Testis (tissue), 5 donors: ENCODE measurements around a stretch of chr1.

DNA sequence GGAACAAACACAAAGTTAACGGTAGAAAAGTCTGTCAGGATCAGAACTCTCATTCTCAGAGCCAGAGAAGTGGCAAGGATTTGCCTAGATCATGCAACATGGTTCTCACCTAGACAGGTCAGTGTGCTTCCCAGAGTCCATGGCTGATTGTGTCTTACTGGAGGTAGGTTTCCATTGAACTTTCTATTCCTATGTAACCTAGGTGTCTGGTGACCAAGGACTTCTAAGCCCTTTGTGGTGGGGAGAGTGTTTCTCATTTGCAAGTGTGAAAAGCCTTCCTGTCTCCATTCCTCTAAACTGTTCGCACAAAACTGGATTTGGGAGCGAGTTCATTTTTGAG lies 1.0 kb downstream of the NUDC start:
- PRO-cap, 3 experiments: no peak in any of the 3 experiments
- RAMPAGE, long total RNA, 2 experiments: no peak in any of the 2 experiments
- RRBS: no CpG with 5 or more reads among the region's 3 CpGs

GRCh38 chr1:26994029-26994668 lies 657 bp downstream of the TRNP1 start:
- PRO-cap, 3 experiments: peak in 1 of 3 experiments; most common plus-strand start chr1:26994107 (in 1); most common minus-strand start chr1:26994067 (in 1)
- RAMPAGE, long total RNA, 2 experiments: no peak in any of the 2 experiments
- RRBS: 1% methylated on average over 35 of the region's 90 CpGs

- PRO-cap, 3 experiments: no peak in any of the 3 experiments
- RAMPAGE, long total RNA, 2 experiments: no peak in any of the 2 experiments
- RRBS: no CpG with 5 or more reads among the region's 13 CpGs
Measured at GRCh38 chr1:26999456-27000633, 6.4 kb downstream of the TRNP1 start.

- PRO-cap, 3 experiments: no peak in any of the 3 experiments
- RAMPAGE, long total RNA, 2 experiments: no peak in any of the 2 experiments
- RRBS: no CpG with 5 or more reads among the region's 16 CpGs
Measured at GRCh38 chr1:27044690-27045259, 32.1 kb upstream of the TENT5B start.

DNA sequence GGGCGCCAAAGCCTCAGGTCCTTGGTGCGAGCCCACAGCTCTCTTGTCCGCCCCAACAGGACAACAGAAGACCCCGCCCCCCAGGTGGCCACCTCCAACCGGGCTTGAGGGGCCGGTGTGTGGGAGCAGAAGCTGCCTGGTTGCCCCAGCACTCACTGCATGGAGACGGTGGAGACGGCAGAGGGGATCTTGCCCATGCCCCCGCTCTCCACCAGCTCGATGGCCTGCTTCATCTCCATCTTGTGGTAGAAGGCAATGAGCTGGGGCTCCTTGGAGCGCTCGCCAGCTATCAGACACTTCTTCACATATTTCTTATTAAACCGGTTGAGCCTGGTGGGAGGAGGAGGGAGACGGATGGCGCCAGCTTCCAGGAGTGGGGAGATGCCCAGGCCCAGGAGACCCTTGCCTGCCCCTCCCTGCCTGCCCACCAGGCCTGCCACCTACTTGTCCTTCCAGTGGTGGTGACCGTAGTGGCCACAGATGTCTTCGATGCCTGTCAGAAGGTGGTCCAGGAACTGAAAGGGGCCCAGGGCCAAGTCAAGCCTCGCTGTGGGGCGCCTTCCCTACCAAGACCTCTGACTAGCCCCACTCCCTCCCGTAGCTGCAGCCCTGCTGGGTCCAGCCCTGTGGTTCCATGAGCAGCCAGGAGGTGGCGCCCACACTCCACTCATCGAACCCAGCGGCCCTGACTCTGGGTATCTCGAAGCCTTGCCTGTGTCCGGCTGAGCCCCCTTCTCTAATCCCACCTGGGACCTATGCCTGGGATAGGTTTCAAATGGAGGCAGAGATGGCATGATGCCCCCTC lies 52.5 kb downstream of the SLC9A1 start:
- PRO-cap, 3 experiments: no peak in any of the 3 experiments
- RAMPAGE, long total RNA, 2 experiments: no peak in any of the 2 experiments
- RRBS: no CpG with 5 or more reads among the region's 25 CpGs

DNA sequence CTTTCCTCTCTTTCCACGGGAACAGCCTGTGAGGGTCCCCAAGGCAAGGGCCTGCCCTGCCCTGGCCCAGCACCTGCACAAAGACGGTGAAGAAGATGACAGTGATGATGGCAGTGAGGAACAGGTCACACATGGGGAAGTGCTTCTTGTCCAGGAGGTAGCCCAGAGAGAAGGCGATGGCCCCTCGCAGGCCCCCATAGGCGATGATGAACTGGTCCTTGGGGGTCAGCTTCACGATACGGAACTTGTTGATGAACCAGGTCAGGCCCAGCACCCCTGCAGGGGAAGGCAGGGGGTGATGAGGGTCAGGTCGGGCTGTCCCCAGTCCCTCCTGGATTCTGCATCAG lies 49.1 kb downstream of the SLC9A1 start:
- PRO-cap, 3 experiments: no peak in any of the 3 experiments
- RAMPAGE, long total RNA, 2 experiments: no peak in any of the 2 experiments
- RRBS: no CpG with 5 or more reads among the region's 8 CpGs

- PRO-cap, 3 experiments: no peak in any of the 3 experiments
- RAMPAGE, long total RNA, 2 experiments: no peak in any of the 2 experiments
- RRBS: no CpG with 5 or more reads among the region's 7 CpGs
Measured at GRCh38 chr1:27106546-27106918, 48.4 kb downstream of the SLC9A1 start.

DNA sequence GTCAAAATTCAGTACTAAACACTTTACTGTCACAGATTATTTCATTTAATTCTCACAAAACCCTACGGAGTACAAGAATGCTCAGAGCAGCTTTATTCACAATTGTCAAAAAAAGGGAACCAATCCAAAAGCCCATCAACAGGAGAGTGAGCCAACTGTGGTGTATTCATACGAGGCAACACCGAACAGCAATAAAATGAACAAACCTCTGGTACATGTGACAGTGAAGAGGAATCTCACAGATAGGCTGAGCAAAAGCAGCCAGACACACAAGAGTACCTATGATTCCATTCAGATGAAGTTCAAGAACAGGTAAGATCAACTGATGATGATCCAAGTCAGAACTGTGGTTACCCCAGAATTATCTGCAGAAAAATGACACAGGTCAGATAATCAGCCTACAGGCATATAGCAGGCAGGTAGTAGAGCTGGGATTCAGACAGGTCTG lies 19.3 kb downstream of the SLC9A1 start:
- PRO-cap, 3 experiments: no peak in any of the 3 experiments
- RAMPAGE, long total RNA, 2 experiments: no peak in any of the 2 experiments
- RRBS: no CpG with 5 or more reads among the region's 3 CpGs

DNA sequence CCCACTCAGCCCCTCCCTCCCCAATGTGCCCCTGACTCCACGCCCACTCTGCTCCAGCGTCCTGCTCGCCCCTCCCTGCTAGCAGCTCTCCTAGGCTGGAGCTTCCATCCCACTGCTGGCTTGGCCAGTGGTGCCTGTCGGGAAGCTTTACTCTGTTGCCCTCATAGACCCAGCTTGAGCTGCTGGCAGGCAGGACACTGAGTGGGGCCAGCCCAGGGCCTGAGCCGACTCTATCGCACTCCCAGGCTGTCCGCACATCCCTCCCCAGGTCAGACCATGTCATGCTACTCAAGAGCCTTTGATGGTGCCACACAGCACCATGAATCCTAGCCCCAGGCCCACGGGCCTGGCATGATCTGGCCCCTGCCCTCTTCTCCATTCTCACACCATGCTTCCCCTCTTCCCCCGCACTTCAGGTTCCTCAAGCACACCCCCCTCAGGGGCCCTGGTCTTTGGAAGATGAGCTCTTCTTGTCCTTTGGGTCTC lies 17.1 kb downstream of the SLC9A1 start:
- PRO-cap, 3 experiments: no peak in any of the 3 experiments
- RAMPAGE, long total RNA, 2 experiments: no peak in any of the 2 experiments
- RRBS: no CpG with 5 or more reads among the region's 9 CpGs

GRCh38 chr1:27153811-27154234 lies 1.1 kb downstream of the SLC9A1 start:
- PRO-cap, 3 experiments: no peak in any of the 3 experiments
- RAMPAGE, long total RNA, 2 experiments: no peak in any of the 2 experiments
- RRBS: no CpG with 5 or more reads among the region's 19 CpGs

- PRO-cap, 3 experiments: peak in 3 of 3 experiments; most common plus-strand start chr1:27350081 (in 3); most common minus-strand start chr1:27349843 (in 1)
- RAMPAGE, long total RNA, 2 experiments: start-site peak on the plus strand in 1 of 2 experiments, at chr1:27349026-27349094 at its widest, 11 reads per replicate
- RRBS: 2% methylated on average over 30 of the region's 101 CpGs
Measured at GRCh38 chr1:27349053-27350240, 7.6 kb downstream of the SYTL1 start.

GRCh38 chr1:27358353-27358968 lies 8.3 kb downstream of the MAP3K6 start:
- PRO-cap, 3 experiments: no peak in any of the 3 experiments
- RAMPAGE, long total RNA, 2 experiments: no peak in any of the 2 experiments
- RRBS: no CpG with 5 or more reads among the region's 19 CpGs

- PRO-cap, 3 experiments: no peak in any of the 3 experiments
- RAMPAGE, long total RNA, 2 experiments: no peak in any of the 2 experiments
- RRBS: 63% methylated on average over 4 of the region's 11 CpGs
Measured at GRCh38 chr1:27399595-27400064, 7.2 kb downstream of the GPR3 start.

- PRO-cap, 3 experiments: no peak in any of the 3 experiments
- RAMPAGE, long total RNA, 2 experiments: no peak in any of the 2 experiments
- RRBS: no CpG with 5 or more reads among the region's 10 CpGs
Measured at GRCh38 chr1:27400385-27401037, 8.1 kb downstream of the GPR3 start.

- PRO-cap, 3 experiments: no peak in any of the 3 experiments
- RAMPAGE, long total RNA, 2 experiments: no peak in any of the 2 experiments
- RRBS: no CpG with 5 or more reads among the region's 5 CpGs
Measured at GRCh38 chr1:27529697-27530009, 39.7 kb upstream of the WASF2 start.

- PRO-cap, 3 experiments: no peak in any of the 3 experiments
- RAMPAGE, long total RNA, 2 experiments: no peak in any of the 2 experiments
- RRBS: 83% methylated on average over 1 of the region's 9 CpGs
Measured at GRCh38 chr1:27532428-27532830, 42.5 kb upstream of the WASF2 start.

GRCh38 chr1:27561428-27561981 lies 42.4 kb downstream of the AHDC1 start:
- PRO-cap, 3 experiments: peak in 1 of 3 experiments; most common plus-strand start chr1:27561675 (in 1)
- RAMPAGE, long total RNA, 2 experiments: no peak in any of the 2 experiments
- RRBS: no CpG with 5 or more reads among the region's 8 CpGs

- PRO-cap, 3 experiments: peak in 2 of 3 experiments; most common minus-strand start chr1:27581719 (in 2)
- RAMPAGE, long total RNA, 2 experiments: start-site peak on the minus strand in 1 of 2 experiments, at chr1:27581711-27582562 at its widest, 33 reads per replicate
- RRBS: no CpG with 5 or more reads among the region's 9 CpGs
Measured at GRCh38 chr1:27581570-27582242, 22.2 kb downstream of the AHDC1 start.

DNA sequence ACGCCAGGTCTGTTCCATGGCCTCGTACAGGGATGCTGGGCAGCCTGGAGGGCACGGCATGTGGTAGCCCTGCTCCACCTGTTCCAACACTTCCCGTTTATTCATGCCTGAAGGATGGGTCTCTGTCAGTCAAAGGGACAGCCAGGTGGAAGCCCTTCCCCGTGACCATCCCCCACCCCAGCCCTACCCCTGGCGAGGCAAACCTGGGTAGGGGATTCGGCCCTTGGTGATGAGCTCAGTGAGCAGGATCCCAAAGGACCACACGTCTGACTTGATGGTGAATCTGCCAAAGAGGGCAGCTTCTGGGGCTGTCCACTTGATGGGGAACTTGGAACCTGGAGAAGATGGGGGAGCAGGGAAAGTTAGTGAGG lies 9.1 kb upstream of the AHDC1 start:
- PRO-cap, 3 experiments: no peak in any of the 3 experiments
- RAMPAGE, long total RNA, 2 experiments: no peak in any of the 2 experiments
- RRBS: no CpG with 5 or more reads among the region's 8 CpGs

DNA sequence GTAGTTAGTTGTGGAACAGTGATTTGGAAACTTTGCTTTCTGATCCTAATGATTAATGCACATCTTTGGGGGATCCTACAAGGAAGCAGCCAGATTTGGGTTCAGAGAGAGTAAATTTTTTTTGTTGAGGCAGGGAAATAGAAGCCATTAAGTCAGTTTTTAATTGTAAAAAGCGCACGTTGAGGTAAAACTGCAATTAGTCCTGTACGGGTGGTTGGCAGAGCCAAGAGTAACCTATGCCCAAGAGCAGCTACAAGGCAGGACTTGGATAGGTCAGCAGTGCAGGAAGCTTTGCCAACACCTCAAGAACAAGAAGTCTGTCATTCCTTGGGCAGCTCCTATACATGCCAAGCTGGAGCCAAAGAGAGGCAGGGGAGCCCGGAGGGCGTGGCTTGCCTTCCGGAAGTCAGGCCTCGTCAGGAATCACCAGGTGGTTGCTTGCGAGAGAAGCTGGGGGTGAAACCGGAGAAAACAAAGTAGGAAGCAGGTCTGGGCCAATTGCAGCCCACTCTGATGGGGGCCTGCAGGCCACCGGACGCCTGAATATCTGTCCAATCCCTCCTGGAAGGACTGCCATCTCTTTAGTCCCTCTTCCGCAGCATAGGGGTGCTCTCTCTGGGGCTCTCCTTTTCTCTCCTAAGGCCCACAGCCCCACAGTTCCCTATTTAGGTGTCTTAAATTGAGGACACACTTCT lies 886 bp upstream of the FAM76A start:
- PRO-cap, 3 experiments: peak in 3 of 3 experiments; most common plus-strand start position 409 of the sequence (in 3); most common minus-strand start position 340 of the sequence (in 3)
- RAMPAGE, long total RNA, 2 experiments: no peak in any of the 2 experiments
- RRBS: 11% methylated on average over 5 of the region's 12 CpGs